Bronchus fibroblast of lung (primary cell): ENCODE measurements around a stretch of chr2.

DNA sequence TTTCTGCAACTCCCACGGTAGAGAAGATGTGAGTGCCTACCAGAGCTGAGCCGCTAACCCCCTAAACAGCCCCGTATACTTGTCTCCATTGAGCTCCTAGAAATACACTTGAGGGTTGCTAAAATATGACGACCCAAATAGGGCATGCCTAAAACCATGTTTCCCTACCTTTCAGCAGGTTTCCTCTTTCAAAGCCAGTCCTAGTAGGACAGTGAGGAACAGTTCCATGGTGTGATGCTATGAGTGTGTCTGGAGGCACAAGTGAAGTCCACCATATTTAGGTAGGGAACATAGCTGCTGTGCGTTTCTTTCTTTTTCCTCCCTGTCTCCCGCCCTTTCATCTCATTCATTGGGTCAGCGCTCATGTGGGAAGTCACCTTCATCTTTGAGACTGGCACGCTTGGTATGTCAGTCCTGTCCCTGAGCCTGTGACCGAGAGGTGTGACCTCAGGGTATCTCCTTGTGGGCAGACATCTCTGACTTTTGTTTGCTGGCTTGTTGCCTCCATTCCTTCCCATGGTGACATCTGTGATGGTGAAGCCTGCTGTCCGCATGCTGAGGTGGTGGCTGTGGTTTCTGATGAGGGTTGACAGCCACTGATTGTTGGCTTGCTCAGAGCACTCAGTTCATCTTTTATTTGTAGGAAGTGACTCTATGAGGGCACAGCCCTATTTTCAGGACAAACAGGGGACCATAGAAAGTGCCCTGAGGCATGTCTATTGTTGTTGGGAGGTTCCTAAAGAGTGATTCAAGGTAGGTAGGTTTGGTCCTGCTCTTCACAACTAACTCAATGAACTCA, 139.1 kb downstream of the SLC4A3 start:
- RAMPAGE, long total RNA: no peak

GRCh38 chr2:220935829-220936186, 636.3 kb downstream of the EPHA4 start:
- RAMPAGE, long total RNA: no peak

- RAMPAGE, long total RNA: no peak
Observed at GRCh38 chr2:221433877-221434658, 138.0 kb downstream of the EPHA4 start.

DNA sequence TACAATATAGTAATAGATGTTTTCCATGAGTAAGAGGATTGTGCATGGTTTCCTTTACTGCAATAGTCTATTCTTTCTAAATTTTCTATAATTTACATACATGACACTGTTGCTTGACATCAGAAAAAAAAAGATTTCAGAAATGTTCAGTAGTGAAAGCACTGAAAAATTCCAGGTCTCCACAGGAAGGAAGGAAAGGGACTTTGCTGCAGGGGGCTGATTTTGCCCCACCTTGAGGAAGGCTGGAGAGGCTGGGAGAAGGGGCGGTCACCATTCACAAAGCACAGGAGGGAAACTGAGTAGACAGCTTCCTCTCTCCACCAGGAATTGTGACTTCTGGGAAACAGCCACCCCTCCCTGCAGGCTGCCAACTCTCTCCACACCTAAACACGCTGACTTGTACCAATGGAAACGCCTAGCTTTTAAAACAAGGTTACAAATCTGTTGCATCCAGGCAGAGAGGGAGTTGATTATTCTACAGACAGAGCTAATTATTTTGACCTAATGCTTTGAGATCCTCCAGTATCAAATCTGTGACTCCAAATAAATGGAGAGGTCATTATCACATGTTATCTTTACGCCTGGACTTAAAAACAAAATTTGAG, 42.9 kb downstream of the EPHA4 start:
- RAMPAGE, long total RNA: no peak

DNA sequence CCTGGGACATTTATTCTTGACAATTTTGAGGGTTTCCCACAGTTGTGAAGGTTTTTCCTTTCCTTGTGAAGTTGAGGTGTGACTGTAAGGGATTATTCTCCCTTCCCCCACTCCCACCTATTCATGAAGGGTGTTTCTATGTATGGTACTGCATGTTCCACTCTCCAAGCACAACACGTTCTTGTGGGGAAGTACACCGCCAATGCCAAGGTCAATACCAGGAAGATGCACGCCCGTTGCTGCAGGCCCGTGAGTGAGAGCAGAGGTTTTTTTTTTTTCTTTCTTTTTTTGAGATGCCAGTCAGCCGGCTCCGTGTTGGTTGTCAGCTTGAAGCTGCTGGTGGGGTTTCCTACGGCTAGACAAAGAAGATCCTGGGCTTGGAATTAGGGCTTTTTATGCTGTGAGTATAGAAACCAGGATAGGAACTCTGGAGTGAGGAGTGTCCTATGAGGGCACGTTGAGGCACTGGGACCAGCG, 38.6 kb upstream of the EPHA4 start:
- RAMPAGE, long total RNA: no peak

DNA sequence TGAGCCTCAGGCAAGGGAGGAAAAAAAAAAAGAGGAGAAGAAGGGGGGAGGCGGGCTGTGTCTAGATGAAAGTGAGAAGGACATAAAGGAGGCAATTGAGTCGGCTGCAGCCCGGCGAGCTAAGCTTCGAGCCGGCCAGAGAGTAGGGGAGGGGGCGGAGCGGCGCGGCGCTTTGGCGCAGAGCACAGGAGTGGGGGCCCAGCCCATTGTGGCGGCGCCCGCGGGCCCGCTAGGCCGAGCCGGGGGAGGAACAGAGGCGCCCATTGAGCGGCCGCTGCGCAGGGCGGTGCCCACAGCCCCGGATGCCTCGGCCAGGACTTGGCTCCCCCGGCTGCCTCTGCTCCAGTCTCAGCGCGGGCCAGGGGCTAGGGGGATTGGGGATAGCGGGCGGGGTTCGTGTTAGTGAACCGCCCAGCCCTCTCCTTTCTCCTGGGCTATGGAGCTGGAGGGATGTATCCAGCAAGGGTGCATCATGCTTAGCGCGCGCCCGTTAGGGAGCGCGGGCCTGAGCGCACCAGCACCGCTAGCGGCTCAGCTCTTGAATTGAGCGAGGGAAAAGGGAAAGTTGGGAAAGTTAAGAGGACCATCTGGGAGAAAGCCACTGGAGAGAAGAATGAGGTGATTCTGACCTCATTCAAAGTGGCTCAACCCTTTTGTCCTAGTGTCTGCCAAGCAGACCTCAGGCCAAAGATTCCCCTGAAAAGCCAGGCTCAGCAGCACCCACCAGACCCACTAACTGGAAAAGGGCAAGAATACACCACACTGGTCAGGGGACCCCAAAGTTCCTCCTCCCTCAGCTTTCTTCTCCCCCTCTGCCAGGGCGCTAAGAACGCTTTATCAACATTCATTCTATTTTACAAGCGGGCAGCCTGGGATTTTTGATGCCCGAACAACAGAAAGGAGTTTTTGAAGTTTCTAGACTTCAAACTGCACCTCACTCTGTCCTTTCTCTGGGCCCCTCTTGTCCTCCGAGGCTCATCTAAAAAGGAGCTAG, 7.6 kb downstream of the PAX3 start:
- RAMPAGE, long total RNA: no peak

GRCh38 chr2:222318805-222319631, 937 bp downstream of the ENSG00000288658 start:
- RAMPAGE, long total RNA: no peak

- RAMPAGE, long total RNA: no peak
Observed at GRCh38 chr2:222424766-222425906, 793 bp downstream of the SGPP2 start.

GRCh38 chr2:222637139-222637467, 18.8 kb downstream of the FARSB start:
- RAMPAGE, long total RNA: no peak

DNA sequence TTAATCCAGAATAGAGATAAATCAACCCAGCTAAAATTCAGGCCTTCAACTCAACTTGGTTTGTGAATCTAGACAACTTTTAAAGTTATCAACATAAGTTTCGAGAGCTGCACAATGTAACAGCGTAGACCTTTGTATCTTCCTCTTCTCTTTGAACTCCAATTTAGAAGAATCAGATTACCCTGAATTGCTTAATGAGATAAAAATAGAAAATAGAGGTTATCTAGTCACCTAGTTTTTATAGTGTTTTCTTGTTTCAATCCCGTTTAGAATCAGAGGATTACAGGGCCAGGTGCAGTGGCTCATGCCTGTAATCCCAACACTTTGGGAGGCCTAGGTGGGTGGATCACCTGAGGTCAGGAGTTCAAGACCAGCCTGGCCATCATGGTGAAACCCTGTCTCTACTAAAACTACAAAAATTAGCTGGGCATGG, 12.4 kb downstream of the MOGAT1 start:
- RAMPAGE, long total RNA: no peak

DNA sequence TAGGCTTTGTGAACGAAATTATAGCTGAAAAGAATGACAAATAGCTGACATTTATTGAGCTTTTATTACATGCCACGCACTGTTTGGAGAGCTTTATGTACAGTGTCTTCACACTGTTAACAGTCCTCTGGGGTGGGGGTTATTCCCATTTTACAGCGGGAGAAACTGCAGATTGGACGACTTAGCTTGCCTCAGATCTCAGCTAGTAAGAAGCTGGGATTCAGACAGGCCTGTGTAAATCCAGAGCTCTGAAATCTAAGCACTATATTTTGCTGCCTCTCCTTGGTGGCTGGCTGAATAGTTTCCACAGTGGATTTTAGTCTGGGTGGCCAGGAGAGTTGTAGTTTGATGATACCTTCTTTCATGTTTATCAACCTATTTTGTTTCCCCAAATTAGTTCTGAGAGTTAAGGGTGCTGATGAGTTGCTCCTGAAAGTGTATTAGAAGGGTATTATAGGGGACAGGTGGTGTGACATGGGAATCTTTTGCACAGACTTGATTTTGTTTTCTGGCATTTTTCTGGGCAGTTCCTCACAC, 1.3 kb downstream of the ACSL3 start:
- RAMPAGE, long total RNA: no peak

DNA sequence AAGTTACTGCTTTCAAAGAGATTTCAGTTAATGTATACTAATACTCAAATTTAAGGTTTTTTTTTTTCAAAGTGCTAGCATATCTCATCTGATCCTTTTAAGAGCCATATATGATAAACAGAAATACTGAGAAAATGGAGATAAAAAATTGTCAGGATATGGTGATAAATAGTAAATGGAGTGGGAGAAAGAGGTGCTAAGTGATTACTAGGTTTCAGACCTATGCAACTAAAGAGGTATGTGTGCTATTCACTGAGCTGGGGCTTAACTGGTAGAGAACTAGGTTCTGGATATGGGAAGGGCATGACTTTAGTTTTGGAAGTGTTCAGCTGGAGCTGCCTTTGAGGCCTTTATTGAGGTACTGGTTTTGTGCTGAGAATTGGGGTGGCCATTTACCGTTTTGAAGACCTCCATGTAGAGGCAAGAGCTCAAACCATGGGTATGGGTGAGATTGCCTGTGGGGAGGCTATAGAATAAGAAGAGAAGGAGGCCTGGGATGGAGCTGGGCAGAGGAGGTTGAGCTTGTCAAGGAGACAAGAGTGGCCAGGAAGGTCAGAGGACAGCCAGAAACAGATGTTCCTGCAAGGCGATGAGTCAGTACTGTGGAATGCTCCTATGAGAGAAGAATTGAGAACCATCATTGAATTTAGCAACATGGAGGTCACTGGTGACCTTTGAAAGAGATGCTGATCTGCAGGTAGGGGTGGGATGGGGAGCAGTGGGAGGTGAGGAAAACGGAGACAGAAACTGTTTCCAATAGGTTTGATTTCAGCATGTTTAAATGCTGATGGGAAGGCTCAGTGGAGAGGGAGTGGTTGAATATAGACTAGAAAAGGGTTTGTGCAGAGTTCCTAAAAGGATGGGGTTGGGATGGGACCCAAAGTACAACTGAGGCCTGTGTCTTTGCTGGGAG, 3.3 kb downstream of the ACSL3 start:
- RAMPAGE, long total RNA: no peak

DNA sequence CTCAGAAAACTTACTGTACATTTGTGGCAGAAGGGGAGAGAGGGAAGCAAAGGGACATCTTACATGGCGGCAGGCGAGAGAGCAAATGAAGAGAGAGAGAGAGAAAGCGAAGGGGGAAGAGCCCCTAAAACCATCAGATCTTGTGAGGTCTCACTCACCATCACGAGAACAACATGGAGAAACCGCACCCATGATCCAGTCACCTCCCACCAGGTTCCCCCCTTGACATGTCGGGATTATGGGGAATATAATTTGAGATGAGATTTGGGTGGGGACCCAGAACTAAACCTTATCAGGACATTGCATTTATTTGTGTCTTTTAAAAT, 75.9 kb downstream of the ACSL3 start:
- RAMPAGE, long total RNA: no peak

DNA sequence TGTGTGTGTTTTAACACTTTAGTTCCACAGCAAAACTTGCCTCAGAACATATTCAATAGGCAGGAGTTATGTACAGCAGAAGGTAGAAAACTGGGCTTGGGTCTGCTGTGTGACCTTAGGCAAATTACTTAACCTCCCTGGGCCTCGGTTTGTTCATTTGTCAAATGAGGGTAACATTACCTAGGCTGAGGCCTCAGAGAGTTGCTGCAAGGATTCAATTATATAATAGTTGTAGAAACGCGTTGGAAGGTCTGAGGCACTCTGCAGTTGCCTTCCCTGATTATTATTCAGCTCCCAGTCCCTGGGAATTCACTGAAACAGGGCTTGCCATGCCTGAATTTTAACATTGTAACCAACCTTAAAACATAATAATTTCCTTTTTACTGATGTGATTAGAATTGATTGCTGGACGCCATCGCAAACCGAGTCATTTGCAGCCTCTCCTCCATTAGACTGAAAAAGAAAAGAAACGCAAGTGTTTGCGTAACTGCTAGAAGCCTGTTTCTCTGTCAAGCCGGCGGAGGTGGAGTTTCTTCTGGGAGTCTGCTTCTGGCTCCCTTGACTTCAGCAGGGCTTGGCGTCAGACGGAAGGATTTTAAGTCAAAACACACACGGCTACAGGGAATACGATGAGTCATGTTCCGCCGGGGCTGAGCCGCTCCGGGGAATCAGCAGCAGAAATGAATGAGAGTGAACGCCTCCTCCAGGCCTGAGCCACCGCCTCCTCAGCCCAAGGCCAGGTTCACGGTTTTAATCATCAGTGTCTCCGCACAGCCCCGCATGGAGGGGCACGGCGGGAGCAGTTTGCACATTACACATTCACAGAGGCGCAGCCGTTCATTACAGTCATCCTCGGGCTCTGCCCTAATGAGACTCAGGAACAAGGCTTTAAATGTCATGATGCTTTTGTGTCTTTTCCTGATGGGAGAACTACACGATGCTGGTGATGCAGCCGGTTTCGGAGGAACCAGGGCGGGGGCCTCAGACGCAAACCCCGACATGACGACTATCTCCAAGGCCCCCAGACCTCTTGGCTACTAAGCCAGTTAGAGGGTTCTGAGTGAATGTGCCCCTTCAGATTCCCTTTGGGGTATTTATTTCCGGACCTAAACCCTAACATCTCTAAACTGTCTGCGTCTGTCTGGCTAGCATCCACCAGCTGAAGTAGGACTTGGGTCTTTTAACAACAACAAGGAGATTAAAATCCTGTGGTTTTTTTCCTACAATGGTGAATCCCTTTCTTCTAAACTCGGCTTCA, 10.9 kb upstream of the SCG2 start:
- RAMPAGE, long total RNA: no peak

DNA sequence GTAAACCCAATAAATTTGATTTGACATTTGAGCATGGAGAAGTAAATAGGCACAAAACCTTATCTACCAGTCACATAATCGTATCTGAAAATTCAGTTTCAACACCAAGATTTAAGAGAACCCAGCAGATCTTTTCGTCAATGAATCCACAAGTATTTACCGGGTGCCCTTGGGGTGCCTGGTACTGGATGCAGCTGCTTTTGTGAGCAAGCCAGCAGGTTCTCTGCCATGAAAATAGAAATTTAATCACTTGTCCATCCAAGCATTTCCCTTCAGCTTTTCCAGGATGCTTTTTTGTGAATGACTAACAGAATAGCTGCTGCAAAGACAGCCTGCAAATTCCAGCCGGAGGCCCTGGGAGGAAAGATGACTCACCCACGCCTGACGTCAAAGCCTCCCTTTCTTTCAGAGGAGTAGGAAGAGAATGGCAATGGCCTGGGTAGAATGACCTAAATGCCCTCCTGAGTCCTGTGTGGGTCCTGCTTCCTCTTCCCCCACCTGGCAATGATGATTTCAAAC, 112.0 kb downstream of the AP1S3 start:
- RAMPAGE, long total RNA: no peak

GRCh38 chr2:223887170-223887479, 49.7 kb upstream of the AP1S3 start:
- RAMPAGE, long total RNA: no peak

GRCh38 chr2:223895578-223895943, 49.6 kb downstream of the WDFY1 start:
- RAMPAGE, long total RNA: no peak

DNA sequence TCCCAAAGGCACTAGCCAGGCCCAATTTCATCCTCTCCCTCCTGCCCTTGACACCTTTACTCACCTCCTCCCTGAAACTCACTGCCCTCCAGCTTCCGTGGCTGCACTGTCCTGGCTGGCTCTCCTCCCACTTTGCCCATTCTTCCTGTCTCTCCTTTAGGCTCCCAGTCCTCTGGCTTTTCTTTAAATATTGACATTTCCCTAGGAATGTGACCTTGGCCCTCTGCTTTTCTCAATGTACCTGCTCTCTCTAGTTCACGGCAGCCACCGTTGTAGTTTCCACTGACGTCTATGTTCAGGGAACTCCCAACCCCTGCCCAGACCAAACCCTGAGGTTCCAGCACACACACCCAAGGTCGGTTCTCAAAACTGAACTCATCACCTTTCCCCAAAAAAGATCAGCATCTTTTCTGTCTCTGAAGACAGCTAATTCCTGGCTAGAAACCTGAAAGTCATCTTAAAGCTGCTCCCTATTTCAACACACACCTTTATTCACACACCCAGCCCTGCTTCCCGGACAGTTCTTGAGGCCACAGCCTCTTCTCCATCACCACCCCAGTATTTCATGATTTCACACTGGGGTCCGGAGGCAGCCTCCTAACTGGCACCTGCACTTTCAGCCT, 36.6 kb downstream of the WDFY1 start:
- RAMPAGE, long total RNA: no peak

- RAMPAGE, long total RNA: no peak
Observed at GRCh38 chr2:223950298-223951474, 5.6 kb upstream of the WDFY1 start.

DNA sequence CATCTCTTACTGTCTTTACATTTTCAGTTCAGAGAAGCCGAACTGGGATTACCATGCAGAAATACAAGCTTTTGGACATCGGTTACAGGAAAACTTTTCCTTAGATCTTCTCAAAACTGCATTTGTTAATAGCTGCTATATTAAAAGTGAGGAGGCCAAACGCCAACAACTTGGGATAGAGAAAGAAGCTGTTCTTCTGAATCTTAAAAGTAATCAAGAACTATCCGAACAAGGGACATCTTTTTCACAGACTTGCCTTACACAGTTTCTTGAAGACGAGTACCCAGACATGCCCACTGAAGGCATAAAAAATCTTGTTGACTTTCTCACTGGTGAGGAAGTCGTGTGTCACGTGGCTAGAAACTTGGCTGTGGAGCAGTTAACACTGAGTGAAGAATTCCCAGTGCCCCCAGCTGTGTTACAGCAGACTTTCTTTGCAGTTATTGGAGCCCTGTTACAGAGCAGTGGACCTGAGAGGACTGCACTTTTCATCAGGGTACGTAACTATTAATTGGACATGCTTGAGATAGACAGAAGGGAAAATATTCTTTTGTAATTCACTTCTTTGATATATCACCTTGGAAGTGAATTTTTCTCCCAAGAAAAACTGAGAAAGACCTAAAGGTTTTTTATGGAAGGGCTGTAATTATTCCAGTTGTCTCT, 2.4 kb downstream of the MRPL44 start:
- RAMPAGE, long total RNA: no peak